Lower leg skin (tissue), 2 donors: ENCODE measurements around the genes PHB2, LPCAT3, PEX5 and ACSM4.

- PRO-cap = no peak
- RAMPAGE, long total RNA, 2 experiments = no peak in any of the 2 experiments
These were observed 715 bp downstream of the COPS7A start for GRCh38 chr12:6724430-6725092.

DNA sequence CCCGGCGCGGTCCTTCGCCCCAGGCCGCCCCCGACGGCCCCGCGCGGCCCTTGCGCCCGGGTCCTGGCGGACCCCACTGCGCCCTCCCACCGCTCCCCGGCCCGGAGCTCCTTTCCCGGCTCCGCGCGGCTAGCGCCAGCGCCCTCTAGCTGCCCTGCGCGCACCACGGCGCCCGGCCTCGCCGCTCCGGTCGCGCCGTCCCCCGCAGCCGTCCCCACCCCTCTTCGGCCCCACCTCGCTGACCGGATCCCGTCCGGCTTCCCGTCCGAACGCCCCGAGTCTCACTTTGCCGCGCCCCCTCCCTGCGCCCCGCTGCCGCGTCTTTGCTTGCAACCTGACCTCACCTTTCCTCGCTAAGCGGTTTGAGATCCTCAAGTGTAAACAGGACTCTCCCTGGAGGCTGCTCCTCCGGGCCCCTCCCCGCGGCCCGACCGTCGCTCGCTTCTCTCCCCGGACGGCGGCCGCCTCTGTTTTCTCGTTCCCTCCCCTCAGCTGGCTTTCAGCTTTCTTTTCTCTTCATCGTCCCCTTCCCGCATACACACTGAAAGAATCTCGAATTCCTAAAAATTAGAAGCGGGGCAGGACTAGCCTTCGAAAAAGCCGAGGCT, 738 bp downstream of the PTMS start:
- PRO-cap = bidirectional peak, plus-strand start at position 277 of the sequence, minus-strand start at position 114 of the sequence; bidirectional peak, plus-strand start at position 353 of the sequence, minus-strand start at position 352 of the sequence
- RAMPAGE, long total RNA, 2 experiments = no peak in any of the 2 experiments

DNA sequence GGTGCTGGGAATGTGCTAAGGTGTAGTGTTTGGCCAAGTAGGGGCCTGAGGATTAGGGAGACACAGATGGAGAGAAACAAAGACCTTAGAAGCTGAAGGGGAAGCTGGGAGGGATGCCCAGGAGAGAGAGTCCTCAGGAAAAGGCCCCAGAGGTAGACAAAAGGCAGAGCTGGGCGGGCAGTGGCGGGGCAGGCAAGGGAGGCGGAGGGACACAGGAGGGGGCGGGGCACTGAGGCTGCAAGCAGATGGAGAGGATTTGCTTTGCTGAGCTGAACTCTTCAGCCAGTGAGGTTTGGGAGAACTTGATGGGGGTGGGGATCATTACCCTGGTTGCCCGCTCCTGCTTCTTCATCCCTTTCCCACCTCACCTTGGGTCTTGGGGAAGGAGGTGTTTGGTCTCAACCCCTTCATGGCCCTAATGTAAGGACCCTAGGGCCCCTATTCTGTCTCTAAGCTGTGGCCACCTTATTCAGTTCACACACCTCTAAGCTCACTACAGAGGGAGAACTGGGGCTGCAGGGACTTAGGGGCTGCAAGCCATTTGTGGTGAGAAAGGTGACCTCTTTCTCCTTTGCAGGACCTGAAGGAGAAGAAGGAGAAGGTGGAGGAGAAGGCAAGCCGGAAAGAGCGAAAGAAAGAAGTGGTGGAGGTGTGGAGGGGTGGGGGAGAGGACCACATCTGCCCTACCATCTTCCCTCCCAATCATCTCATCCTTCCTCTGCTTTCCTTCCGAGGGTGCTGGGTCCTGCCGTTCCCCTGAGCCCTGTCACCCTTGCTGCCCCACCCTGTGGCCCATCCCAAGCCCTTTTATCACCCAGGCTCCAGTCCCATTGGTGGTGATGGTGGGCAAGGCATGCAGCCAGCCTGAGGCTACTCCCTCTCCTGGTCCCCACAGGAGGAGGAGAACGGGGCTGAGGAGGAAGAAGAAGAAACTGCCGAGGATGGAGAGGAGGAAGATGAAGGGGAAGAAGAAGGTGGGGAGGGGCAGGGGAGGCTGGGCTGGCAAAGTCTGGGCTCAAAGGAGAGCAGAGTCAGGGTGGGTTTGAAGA, 3.0 kb upstream of the LAG3 start:
- PRO-cap = no peak
- RAMPAGE, long total RNA, 2 experiments = no peak in any of the 2 experiments

- PRO-cap = no peak
- RAMPAGE, long total RNA, 2 experiments = no peak in any of the 2 experiments
These were observed 3.4 kb downstream of the LAG3 start for GRCh38 chr12:6775737-6776107.

DNA sequence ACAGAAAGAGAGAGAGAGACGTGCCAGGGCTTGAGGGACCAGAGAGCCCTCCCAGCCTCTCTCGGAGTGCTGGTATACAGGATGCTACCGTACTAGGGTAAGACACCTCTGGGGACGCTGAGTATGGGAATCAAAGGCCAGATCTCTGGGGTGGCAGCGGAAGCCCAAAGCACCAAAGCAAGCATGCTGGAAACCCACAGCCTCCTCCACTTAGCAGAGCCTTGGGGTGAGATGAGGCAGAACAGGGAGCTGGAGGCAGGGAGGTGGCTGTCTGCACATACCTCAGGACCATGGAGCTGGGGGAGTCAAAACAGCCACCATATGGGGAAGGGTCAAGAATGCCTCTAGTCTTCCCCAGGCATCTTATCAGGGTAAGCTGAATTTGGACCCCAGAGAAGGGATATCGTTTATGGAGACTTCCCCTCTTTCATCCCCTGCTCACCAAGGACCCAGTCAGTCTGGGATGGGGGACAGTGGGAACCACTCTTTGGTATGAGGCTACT, 3.7 kb downstream of the CD4 start:
- PRO-cap = no peak
- RAMPAGE, long total RNA, 2 experiments = no peak in any of the 2 experiments

- PRO-cap = unidirectional peak, plus-strand start at chr12:6866826
- RAMPAGE, long total RNA, 2 experiments = no peak in any of the 2 experiments
These were observed 686 bp upstream of the TPI1 start for GRCh38 chr12:6866686-6867004.

DNA sequence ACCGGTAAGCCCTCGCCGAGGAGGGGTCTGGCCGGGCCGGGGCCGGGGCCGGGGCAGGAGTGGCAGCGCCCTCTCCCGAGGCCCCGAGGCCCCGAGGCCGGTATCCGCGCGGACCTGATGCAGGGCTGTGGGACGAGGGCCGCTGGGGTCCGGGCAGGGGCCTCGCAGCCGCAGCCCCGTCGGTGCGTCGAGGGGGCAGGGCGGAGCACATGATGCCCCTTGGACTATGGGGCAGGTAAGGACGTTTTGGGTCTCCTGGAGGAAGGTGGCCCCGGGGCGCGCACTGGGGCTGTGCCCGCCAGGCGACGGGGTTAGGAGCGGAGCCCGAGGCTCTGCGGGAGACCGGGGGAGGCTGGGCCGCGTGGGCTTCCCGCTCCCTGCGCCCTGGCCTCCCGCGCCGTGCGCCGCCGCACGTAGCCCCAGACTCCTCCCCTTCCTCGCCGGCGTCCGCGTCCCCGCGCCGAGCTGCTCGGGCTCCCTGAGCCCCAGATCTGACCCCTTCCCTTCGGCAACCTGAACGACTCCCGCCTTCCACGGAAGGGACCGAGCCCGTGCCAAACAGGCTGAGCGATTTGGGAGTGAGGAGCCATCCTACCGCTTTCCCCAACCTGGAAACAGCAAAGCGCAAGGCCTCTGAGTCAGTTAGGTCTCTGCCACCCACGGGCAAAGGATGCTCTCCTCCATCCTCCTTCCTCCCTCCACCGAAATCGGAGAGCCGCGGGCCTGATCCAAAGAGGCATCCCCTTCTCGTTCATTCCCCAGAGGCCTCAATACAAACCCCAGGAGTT, 541 bp downstream of the TPI1 start:
- PRO-cap = bidirectional peak, plus-strand start at position 437 of the sequence, minus-strand start at position 403 of the sequence
- RAMPAGE, long total RNA, 2 experiments = no peak in any of the 2 experiments

- PRO-cap = no peak
- RAMPAGE, long total RNA, 2 experiments = start-site peak on the plus strand in 1 of 2 experiments, at chr12:6933915-6933981 at its widest, 41 reads per replicate
These were observed 6.3 kb downstream of the ATN1 start for GRCh38 chr12:6933623-6934849.

DNA sequence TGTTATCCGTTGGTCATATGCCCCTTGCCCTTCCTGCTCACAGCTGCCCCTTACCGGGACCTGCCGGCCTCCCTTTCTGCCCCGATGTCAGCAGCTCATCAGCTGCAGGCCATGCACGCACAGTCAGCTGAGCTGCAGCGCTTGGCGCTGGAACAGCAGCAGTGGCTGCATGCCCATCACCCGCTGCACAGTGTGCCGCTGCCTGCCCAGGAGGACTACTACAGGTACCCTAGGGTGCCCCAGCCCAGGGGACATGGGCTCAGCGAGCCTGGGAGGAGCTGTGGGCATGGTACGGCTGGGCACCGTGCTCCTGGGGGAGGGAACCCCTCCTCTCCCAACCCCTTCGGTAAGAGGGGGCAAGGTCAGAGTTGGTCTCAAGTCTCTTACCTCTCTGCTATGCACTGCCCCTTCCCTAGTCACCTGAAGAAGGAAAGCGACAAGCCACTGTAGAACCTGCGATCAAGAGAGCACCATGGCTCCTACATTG, 2.4 kb upstream of the C12orf57 start:
- PRO-cap = no peak
- RAMPAGE, long total RNA, 2 experiments = no peak in any of the 2 experiments

- PRO-cap = unidirectional peak, minus-strand start at chr12:6959226
- RAMPAGE, long total RNA, 2 experiments = no peak in any of the 2 experiments
These were observed 7.8 kb downstream of the PTPN6 start for GRCh38 chr12:6958571-6959789.

DNA sequence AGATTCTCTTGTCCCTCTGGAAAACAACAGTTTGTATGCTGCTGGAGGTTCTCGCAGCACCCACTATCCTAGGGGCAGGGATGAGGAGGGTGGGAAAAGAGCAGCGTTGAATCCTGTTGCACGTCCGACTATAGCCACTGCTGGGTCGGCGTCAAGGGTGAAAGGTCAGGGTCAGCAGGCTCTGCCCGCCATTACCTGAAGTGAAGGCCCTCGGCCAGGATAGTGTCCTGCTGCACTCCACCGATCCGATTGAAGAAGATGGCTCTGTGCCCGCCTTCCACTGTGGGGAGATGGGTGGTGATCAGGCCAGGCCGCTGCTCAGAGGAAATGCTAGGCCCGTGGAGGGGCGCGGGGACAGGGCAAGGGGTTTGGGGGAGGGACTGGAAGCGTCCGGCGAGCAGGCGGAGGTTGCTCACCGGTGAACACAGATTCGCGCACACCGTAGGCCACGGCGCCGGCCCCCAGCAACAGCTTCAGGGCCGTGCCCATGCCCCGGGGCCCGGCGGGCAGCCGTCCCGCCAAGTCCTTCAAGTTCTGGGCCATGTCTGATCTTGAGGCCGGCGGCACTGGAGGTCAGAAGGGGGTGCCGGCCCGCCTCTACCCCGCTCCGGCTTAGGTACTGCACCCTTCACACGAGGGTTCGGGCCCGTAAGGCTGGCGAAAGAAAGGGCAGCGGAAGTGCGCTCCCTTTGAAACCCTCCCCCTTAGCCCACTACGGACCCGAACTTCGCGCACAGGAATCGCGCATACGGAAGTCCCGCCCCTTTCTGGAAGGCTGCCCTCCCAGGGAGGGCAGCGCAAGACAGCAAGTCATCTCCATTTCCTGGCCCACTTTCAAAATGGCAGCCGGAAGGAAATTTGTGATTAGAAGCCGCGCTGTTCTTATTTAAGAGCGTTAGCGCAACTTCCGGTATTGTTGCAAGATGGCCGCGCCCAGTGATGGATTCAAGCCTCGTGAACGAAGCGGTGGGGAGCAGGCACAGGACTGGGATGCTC, at the start of gene PHB2:
Gene PHB2 (minus strand): TSS at position 664 of the 996 bp plus-strand sequence.
- PRO-cap = bidirectional peak, plus-strand start at position 913 of the sequence, minus-strand start at position 706 of the sequence
- RAMPAGE, long total RNA, 2 experiments = start-site peak on the plus strand in 2 of 2 experiments, centred at position 915 of the sequence, 255 to 390 reads per replicate; start-site peak on the minus strand in 2 of 2 experiments, centred at positions 667 to 683 of the sequence, 192 to 250 reads per replicate

DNA sequence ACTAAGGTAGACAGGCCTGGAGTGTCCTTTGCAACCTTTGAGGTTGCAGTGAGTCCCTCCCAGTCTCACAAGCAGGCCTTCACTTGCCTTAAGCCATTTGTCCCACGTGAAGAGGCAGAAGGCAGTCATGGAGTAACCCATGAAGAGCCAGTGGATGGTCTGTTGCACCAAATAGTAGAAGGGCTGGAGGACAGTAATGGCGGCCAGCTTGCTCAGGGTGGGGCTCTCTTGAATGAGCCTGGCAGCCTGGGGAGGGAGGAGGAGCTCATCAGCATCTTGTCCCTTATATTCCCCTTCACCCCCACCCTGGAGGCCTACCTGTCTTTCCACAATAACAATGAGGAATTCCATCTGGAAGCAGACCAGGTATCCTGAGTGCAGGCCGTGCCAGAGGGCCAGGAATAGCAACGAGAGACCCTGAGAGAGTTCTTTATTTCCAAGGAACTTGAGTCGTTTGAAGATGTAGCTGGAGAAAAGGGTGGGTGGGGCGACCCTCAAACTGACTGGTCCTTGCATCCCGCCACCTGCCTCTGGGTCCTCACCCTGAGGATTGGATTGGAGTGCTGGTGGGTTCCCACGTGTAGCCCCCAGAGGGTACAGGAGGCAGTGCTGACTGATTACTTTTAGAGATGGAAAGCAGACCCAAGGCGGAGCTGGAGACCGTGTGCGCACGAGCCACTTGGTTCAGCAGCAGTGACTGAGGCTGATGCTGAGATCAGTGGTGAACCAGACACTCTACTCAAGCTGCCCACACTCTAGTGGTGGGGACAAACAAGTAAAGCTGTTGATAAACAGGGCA, 6.8 kb downstream of the EMG1 start:
- PRO-cap = no peak
- RAMPAGE, long total RNA, 2 experiments = no peak in any of the 2 experiments

DNA sequence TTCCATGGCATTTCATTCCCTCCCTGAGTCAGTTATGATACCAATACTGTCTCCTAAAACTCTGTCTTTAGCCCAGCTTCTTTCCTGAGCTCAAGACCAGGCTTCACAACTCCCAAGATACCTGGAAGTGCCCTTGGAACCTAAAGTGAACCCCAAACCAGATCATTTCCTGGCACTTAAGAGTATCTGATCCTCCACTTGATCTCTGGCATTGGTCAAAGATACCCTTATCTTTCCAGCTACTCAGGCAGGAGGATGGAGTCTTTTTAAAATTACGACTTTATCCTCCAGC, 5.7 kb downstream of the LPCAT3 start:
- PRO-cap = no peak
- RAMPAGE, long total RNA, 2 experiments = no peak in any of the 2 experiments

- PRO-cap = unidirectional peak, plus-strand start at chr12:7017948; bidirectional peak, plus-strand start at chr12:7018652, minus-strand start at chr12:7018474; bidirectional peak, plus-strand start at chr12:7019035, minus-strand start at chr12:7018798
- RAMPAGE, long total RNA, 2 experiments = start-site peak on the minus strand in 2 of 2 experiments, at chr12:7018469-7018542 at its widest, 342 to 408 reads per replicate
These were observed at the start of gene LPCAT3 for GRCh38 chr12:7017753-7018897. Gene LPCAT3 (minus strand): TSS chr12:7018476.

DNA sequence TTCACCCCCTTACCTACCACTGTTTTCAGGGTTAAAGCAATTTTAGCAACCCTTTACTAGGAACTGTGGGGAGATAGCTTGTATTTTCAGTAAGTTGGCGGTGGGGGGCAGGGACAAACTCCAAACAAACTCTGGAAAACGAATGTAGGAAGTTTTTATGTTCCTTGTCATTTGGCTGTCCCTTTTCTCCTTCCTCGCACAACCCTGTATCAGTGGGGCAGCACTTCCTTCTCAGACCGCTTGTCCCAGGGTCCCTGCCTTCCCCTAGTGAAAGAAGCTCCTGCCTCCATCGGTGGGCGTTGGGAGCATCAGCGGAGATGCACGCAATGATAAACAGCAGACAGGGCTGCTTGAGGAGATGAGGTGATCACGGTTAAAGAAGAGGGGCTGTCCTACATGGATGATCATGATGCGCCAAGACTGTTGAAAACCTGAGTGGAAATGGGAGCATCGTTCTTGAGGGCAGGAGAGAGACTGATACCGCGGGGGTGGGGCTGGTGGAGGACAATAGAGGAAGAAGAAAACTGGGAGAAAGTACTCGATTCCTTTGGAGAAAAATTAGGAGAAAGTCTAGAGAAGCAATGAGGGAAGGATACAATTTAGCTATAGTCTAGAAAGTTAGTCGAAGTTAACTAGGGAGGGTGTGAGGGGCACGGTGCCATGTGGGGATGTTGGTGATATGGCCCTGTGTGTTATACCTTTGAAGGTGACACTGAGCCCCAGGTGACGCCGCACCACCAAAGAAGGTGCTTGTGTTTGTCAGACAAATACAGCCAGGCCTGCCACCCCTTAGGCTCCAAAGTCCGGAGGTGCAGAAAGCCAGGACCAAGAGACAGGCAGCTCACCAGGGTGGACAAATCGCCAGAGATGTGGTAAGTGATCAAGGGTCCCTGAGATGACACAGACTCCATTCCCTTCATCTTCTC, 791 bp downstream of the C1S start:
- PRO-cap = no peak
- RAMPAGE, long total RNA, 2 experiments = no peak in any of the 2 experiments

DNA sequence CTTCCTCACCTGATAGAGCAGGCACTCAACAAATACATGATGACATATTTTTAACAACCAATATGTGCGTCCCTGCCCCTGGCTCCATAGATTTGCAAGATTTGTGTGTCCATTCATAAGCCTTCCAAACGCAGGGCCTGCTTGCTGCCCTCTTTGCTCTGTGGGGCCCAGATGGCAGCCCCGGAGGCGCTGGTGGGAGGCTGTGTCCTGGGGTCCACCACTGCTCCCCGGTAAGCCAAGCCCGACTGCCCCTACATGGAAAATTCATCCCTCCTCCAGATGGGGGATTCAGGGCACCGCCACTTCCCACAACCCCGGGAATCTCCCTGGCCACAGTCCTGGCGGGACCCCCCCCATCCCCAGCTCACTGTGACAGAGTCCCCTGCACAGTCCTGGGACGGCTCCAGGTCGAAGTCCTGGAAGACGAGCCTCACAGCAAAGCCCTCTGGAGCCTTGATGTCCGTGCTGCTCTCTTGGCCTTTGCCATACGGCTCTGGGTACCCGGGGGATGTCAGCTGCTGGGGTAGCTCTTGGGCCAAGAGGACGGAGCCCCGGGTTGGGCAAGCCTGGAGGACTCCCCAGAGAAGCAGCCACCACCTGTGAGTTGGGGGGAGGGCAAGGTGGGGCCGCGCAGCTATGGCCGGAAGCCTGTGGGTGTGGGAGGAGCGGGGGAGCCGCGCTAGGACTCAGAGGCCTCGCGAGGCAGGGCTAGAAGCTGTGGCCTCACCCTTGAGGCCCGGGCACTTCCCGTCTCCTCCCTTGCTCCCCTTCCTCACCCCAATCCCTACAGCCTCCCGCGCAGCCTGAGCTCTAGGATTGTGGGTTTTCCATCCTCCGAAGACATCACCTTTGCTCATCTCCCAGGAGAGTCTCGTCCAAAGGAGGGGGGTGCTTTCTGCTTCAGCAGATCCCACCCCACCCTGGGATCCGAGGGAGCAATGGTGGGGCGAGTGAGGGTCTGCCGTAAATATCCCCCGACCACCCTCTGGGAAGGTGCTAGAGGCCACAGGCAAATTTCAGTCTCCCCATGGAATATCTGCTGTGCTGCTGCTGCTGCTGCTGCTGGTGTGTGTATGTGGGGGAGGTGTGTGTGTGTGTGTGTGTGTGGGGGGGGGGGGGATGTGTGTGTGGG, 765 bp downstream of the C1RL start:
- PRO-cap = bidirectional peak, plus-strand start at position 772 of the sequence, minus-strand start at position 482 of the sequence
- RAMPAGE, long total RNA, 2 experiments = start-site peak on the plus strand in 1 of 2 experiments, centred at position 729 of the sequence, 14 reads per replicate; start-site peak on the minus strand in 1 of 2 experiments, centred at position 613 of the sequence, 24 reads per replicate

DNA sequence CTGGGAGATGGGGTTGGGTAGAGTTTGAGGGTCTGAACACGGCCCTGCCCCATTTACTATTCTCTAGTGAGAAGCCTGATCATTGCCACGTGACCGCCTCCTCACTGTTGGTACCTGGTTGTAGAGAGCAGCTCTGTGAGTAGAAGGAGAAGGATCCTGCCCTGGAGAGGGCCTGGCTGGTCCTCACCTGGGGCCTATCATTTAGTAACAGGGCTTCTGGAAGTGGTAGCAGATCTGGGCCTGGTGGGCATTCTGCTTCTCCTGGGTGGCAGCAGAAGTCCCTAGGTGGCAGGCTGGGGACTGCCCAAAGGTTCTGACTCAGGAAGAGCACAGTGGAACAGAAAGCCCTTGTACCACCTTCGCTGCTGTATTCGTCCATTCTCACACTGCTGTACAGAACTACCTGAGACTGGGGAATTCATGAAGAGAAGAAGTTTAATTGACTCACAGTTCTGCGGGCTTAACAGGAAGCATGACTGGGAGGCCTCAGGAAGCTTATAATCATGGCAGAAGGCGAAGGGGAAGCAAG, 6.4 kb upstream of the C1RL start:
- PRO-cap = no peak
- RAMPAGE, long total RNA, 2 experiments = no peak in any of the 2 experiments

- PRO-cap = no peak
- RAMPAGE, long total RNA, 2 experiments = no peak in any of the 2 experiments
These were observed 29.2 kb downstream of the CLSTN3 start for GRCh38 chr12:7159430-7159746.

DNA sequence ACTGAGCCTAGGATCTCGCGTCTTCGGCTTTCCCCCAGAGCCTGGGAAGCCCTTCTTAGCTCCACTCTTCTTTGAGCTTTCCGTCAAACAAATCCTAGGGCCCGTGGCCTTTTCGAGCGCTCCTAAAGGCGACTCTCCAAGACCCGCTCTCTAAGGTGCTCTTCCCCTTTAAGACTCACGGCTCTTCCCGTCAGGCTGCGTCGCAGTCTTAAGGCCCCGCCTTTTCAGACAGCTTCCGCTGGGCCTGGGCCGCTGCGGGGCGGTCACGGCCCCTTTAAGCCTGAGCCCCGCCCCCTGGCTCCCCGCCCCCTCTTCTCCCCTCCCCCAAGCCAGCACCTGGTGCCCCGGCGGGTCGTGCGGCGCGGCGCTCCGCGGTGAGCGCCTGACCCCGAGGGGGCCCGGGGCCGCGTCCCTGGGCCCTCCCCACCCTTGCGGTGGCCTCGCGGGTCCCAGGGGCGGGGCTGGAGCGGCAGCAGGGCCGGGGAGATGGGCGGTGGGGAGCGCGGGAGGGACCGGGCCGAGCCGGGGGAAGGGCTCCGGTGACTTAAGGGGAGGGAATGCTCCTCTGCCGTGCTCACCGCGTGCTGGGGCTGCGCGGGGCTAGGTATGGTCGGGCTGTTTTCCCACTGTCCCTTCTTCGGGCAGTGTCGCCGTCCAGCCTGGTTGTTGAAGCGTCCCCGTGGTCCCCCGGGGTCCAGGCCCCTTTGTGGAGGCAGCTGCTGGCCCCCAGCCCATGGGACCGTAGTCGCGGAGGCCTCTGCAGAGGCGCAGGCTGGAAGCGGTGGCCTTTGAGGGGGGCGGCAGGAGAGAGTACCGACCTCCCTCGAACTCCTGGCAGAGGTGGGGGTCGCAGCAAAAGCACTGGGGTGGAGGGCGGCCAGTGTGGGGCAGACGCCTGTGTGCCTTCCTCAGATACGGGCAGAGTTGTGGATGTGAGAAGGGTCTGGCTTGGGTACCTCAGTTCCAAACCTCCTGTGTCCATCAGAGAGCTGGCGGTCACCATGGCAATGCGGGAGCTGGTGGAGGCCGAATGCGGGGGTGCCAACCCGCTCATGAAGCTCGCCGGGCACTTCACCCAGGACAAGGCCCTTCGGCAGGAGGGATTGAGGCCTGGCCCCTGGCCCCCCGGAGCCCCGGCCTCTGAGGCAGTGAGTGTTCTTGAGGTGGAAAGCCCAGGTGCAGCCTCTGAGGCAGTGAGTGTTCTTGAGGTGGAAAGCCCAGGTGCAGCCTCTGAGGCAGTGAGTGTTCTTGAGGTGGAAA, at the start of gene PEX5:
Gene PEX5 (plus strand): TSS at position 310 of the 1,260 bp plus-strand sequence.
- PRO-cap = bidirectional peak, plus-strand start at position 332 of the sequence, minus-strand start at position 189 of the sequence
- RAMPAGE, long total RNA, 2 experiments = start-site peak on the plus strand in 2 of 2 experiments, centred at positions 338 to 343 of the sequence, 27 to 54 reads per replicate

DNA sequence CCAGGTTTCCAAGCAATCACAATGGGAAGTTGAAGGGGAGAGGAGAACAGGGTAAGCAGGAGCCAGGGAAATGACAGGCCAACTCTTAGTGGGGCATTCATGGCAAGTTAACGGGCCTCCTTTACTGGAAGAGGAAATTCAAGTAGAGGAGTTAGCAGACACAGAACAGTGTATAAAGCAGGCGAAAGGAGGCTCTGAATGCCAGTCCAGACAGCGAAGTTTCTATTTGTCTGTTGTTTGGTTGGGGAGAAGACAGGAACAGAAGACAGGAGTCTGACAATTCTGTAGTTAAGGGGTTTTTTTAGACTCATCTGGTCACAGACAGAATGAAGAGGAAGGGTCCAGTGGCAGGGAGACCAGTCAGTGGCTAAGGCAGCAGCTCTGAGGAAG, at the start of gene ACSM4:
Gene ACSM4 (plus strand): TSS at position 298 of the 390 bp plus-strand sequence.
- PRO-cap = no peak
- RAMPAGE, long total RNA, 2 experiments = no peak in any of the 2 experiments